ENCODE measurements around the gene PPT2.

GRCh38 chr6:31560298-31561434 lies 11.4 kb upstream of the LTA start:
- PRO-cap = no peak

DNA sequence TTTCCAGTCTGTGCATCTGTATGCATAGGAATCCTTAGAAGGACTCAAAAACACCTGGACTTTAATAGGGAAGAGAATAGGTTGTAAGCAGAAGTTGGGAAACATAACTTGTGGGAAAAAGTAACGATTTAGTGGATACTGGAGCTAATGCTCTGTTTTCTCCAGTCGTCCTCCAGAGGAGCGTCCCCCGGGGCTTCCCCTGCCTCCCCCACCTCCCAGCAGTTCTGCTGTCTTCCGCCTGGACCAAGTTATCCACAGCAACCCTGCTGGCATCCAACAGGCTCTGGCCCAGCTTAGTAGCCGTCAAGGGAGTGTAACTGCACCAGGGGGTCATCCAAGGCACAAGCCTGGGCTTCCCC lies 12.7 kb downstream of the PRRC2A start:
- PRO-cap = no peak

GRCh38 chr6:31652889-31653239 lies 403 bp upstream of the BAG6 start:
- PRO-cap = bidirectional peak, plus-strand start at chr6:31653005, minus-strand start at chr6:31652711

DNA sequence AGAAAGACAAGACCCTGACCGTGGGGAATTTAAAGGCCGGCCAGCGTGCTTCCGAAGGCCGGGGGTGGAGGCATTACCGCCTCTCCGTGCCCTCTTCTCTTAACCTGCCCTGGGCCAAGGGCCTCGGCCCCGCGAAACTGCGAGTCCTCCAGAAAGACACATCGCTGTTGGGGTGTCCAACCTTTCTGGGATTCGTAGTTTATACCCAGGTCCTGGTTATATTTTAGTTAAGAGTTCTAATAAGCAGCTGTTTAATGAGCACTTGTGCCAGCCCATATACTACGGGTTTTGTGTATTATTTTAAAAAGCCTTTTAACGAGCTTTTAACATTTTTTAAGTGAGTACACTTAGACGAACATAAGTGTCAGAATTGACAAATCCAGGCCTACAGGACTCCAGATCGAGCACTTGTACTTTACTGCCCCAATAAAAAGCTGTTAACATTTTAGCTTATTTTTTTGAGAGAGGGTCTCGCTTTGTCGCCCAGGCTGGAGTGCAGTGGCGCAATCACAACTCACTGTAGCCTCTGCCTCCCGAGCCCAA lies 850 bp upstream of the BAG6 start:
- PRO-cap = no peak

DNA sequence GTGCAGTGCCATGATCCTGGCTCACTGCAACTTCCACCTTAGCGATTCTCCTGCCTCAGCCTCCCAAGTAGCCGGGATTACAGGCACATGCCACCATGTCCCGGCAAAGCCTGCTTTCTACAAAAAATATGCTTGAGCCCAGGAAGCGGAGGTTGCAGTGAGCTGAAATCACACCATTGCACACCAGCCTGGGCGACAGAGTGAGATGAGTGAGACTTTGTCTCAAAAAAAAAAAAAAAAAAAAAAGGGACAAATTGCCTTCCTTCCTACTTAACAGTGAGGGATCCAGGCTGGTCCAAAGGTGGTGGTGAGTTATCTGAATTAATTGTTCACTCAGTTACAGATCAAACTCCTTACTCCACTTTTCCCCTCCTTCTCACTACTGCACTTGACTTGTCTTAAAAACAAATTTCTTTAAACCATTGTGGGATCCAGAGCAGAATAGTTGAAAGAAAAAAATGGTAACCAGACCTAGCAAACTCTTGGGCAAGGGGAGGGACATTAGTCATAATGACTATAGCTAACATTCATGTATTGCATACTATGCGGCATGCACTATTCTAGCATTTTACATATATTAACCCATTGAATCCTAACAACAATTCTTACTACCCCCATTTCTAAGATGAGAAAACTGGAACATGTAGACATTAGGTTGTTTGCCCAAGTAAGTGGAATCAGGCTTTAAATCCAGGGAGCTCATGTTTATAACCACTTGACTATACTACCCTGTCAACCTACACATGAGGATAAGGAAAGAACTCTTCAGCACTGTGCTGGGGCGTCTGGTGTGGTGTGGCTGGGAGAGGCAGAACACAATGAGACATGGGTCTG lies 1.6 kb downstream of the GPANK1 start:
- PRO-cap = no peak

- PRO-cap = no peak
Observed at GRCh38 chr6:31667741-31668255, 1.9 kb downstream of the CSNK2B start.

DNA sequence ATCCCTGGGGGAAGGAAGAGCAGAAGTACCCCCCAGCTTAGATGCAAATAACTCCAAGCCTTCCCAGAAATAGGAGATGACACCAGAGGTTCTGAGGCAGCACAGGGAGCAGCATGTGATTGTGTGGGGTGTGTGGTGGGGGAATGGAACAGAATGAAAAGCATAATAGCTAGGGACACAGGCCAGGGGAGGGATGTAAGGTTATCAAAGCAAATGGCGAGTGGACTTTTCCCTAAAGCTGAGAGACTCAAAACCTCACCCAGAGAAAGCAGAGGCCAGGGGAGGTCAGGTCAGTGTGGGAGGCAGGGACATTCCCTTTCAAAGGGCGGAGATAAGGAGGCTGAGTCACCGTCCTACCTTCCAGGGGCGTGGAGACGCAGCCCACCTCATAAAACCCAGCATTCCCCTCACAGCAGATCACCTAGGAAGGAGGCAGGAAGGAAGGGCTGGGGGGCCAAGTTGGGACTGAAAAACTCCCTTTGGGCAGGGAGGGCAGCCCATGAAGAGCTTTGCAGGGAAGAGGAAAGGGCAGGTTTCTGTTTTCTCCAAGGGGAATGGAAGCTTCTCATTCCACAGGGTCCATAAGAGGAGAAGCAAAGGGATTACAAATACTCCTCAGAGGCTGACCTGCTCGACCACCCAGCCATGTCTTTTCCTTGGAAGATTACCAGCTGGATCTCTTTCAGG lies 9.5 kb upstream of the LY6G5C start:
- PRO-cap = no peak

DNA sequence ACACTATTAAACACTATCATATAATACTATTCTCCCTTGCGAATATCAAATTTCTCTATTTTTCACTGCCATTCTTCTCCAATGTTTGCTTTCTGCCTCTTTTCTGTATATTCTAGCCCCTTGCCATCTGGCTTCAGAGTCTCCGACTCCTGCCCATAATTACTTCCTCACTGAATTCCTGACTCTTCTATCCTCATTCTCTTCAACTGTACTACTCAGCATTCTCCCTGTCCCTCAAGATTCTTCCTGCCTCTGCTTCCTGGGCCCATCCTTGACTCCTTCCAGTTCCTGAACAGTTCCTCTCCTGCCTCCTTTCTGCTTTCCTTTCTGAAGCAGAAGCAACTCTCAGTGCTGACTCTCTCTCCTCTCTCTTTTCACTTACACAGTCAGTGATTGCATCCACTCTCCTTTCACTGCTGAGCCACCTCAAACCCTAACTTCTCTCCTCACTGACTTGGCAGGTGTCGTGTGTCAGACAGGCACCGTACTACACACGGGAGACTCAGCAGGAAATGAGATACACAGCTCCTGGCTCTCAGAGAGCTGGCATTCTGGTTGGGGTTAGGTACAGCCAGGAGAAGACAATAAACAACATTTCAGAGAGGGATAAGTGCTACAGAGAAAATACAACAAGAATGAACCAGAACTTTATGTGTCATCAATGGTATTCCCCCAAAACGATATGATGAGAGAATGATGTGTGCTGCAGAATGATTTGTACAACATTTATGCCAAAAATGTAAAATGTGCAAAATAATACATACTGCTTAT lies 5.6 kb downstream of the ABHD16A start:
- PRO-cap = no peak

DNA sequence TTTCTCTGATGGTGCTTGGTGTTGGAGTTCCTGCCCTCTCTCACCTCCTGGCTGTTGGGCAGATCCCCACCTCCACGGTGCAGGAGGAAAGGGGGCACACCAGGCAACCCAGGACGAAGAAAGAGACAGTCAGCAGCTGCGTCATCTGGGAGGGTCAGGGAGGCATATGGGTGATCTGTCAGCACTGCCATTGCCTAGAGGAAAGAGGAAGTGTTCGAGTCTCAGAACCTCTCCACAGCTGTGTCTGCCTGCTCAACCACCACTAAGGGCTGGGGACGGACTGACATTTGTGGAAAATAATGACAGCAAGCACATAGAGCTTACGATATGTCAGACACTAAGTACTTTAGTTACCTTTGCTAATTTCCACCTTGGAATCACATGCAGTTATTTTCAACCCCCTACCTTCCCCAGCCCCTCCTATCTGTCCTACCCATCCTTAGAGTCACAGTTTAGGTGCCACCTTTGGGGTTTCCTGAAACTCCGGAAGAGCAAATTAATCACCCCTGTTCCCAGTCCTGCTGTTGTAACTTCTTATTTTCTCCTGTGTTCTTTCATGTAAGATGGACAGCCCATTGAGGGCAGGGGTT lies 1.5 kb downstream of the DDAH2 start:
- PRO-cap = no peak

DNA sequence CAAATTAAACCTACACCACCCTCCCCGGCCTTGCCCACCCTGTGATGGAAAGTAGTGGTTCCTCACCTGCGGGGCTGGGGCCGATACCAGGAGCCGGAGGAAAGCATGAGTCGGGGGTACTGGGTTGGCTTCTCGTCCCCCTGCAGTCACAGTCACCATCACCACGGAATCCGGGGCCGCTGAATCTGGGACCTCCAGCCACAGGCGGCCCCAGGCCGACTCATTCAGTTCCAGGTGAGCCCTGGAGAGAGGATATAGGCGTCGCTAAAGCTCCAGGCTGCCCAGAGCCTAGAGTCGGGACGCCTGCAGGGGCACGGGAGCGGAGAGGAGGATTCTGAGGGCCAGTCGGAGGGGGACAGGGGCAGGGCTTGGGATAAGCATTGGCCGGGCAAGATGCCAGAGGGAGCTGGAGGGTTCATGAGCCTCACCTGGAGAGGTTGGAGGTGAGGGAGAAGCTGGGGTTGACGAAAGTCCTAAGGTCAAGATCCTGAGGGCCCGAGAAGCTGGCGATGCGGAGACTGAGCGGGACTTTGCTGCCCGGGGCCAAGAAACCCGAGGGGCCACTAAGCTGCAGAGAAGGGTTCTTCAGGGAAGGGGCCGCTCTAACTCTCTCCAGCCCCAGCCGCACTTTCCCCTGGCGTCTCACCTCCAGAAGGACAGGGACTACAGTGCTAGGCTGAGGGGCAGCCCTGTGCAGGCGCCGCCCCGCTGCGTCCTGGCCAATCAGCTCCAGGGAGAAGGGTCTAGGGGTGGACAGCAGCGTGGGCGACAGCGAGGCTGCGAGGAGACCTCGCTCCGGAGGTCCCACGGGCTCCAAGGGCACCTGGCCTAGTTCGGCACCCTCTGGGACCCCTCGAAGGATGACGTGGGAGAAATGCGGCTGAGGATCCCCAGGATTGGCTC lies 3.6 kb downstream of the SAPCD1 start:
- PRO-cap = no peak

- PRO-cap = bidirectional peak, plus-strand start at chr6:31902452, minus-strand start at chr6:31902257
Observed at GRCh38 chr6:31902398-31902629, 428 bp upstream of the ZBTB12 start.

GRCh38 chr6:31907395-31907685 lies 5.5 kb upstream of the ZBTB12 start:
- PRO-cap = no peak

- PRO-cap = no peak
Observed at GRCh38 chr6:31950435-31951662, 5.0 kb downstream of the CFB start.

GRCh38 chr6:32037099-32037640 lies 1.0 kb upstream of the CYP21A2 start:
- PRO-cap = no peak

GRCh38 chr6:32082721-32083602 lies 26.2 kb downstream of the TNXB start:
- PRO-cap = no peak

- PRO-cap = unidirectional peak, plus-strand start at chr6:32087402
Observed at GRCh38 chr6:32087034-32088263, 21.7 kb downstream of the TNXB start.

DNA sequence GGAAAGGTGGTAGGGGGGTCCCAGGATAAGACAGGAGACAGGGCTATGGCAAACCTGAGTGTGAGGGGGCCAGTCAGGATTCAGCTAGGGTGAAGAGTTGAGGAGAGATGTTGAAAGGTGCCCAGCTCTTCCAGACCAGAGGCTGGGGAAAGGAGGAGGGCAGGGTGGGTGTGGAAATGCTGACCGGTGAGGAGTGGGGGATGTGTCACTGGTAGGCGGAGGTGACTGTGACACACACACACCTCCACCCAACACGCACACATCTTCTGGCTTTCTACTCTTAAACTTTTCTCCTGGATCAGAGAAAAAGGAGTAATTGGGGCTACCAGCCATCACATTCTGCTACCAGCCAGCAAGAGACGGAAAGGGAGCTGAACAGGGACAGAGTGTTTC lies 2.9 kb downstream of the TNXB start:
- PRO-cap = no peak

- PRO-cap = no peak
Observed at GRCh38 chr6:32107385-32107916, 1.7 kb downstream of the TNXB start.

DNA sequence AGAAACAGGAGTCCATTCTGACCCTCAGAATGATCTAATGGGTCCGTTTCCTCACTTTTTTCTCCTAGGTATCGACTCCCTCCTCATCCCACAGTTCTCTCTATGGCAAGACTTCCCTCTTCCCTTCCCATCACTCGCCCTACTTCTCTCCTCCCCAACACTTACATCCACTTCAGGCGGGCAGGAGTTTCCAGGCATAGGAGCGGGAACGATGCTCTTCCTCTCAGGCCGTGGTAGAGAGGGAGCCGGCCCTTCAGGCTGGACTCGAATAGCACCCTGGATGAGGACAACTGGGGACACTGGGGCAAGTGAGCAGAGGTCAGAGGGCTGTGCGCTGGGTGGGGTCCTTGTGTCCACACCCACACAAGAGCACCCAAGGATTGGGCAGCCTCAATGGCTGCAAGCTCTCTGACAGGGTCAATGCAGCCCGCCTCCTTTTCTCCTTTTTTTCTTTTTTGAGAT lies 8.4 kb downstream of the ATF6B start:
- PRO-cap = no peak

GRCh38 chr6:32153685-32154307 lies at the start of gene PPT2:
Gene PPT2 (plus strand): TSS chr6:32154141.
- PRO-cap = bidirectional peak, plus-strand start at chr6:32154076, minus-strand start at chr6:32153967

Measured in anterior vena cava (tissue), 1 donor.